Measurements from ENCODE around the genes DCAF15 and CCDC105.

GRCh38 chr19:13863990-13864426, 12.9 kb upstream of the NANOS3 start:
- PRO-cap, result no peak

DNA sequence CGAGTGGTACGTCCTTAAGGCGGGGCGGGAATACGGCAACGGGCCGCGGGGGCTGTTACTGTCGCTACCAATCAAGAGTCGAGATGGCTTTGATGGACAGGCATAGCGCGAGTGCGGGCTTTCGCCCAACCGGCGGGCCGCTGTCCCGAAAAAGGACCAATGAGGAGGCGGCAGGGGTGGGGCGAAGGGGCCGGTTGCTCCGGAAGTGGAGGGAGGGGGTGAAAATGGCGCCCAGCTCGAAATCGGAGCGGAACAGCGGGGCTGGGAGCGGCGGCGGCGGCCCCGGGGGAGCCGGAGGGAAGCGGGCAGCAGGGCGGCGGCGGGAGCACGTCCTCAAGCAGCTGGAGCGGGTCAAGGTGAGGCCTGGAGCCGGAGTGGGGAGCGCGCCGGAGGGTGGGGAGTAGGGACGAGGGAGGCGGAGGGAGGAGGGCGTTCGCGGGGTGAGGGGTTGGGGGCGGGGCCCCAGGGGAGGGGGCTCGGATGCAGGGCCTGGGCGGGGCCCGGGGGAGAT, at the start of gene DCAF15:
DCAF15 (plus strand) TSS at position 221 of the 511 bp plus-strand sequence.
- PRO-cap, result unidirectional peak, plus-strand start at position 221 of the sequence

DNA sequence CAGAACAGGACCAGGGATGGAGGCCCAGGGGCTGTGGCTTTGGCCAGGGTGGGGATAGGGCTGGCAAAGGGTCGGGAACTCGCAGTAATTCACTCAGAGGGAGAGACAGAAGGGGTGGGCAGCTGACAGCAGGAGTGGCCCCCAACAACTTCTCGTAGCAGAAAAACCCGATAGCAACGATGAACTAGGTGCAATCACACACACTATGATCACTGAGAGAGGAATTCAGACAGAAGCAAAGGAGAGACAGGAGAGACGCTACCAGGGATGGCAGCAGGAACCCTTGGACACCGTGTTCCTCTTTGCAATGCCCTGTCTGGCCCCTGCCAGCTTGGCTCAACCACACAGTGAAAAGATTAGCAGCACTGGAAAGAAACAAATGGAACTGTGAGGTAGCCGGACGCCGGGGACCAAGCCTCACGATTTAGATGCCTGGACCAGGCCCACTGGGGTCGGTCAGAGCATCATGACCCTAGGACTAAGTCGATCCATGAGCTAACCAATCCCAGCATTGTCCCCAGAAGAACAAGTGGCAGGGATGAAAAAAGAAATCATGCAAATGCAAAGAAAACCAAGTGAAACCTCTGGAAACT, 23.6 kb downstream of the DCAF15 start:
- PRO-cap, result no peak

- PRO-cap, result no peak
Observed at GRCh38 chr19:14088938-14089725, 3.5 kb upstream of the C19orf67 start.

DNA sequence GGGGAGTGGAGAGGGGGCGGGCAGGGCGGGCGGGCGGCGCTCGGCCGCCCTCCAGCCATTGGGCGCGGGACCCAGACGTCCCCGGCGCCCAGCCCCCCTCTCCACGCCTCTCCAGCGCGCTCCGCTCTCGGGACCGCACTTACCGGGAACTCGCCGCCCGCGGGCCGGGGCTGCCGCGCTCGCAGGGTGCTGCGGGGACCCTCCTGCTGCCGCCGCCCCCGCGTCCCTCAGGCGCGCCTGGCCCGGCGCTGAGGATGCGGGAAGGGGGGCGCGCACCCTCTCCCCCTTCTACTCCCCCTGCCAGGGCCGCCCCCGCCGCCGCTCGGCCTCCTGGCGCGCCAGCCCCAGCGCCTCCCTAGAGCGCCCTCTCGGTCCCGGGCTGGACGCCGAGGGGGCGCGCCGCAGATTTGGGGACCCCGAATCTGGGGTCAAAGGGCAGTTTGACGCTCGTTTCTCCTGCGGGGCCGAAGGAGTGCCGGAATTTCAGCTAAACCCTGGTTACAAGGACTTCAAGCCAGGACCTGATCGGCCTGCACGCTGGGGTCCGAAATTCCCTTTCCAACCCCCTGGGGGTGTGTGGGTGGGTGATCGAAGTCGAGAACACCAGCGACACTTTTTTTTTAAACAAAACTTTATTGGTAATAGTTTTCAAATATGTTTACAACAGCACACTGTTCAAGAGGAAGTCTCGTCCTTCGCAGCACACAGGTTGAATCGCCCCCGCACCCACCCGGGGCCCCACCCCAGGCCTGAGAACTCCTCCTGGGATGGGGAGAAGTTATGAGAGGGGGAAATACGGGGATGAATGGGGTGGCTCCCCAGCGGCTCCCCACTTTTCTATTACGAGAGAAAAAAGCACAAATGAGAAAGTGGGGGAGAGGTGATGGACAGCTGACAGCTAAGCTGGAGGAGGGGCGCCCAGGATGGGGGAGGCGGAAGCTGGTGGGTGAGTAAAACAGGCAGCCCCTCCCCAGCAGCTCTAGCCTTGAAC, 5.8 kb upstream of the C19orf67 start:
- PRO-cap, result bidirectional peak, plus-strand start at position 138 of the sequence, minus-strand start outside the sequence

GRCh38 chr19:14113775-14114719, 3.5 kb downstream of the PRKACA start:
- PRO-cap, result no peak

DNA sequence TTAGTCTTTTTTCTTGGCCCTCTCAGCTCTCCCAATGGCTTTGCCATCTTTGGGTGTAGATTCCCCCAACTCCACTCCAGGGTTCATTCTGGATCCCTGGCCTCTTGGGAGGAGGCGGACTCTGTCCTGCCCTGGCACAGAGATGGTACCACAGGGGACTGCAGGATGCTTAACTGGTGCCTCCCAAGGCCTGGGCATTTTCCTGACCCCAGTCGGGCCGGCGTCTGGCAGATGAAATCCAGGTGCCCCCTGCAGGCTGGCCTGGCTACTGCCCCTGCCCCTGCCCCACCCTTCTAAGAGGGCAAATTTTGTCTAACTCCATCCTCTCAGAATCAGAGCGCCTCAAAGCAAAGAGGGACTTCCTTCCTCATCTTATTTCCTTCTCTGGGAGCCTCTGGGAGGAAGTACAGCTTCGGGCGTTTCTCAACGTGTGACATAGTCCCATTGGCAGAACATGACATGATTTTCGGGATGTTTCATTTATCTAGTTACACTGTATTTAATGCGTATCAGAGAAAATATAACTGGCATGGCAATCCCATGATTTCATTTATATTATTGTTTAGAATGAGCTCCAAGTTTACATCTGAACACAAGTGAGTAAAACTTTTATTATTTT, 2.7 kb downstream of the PRKACA start:
- PRO-cap, result no peak

- PRO-cap, result no peak
Observed at GRCh38 chr19:14125243-14125834, 7.8 kb upstream of the PRKACA start.

DNA sequence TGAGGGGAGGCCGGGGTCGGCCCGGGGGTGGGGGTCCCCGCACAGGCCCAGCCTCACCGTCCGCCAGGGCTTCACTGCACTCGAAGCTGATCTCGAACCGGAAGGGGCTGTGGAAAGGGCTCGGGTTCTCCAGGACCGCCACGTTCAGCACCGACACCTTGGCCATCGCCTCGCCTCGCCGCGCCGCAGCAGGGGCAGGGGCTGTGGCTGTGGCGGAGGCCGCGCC, 185 bp downstream of the ASF1B start:
- PRO-cap, result no peak

DNA sequence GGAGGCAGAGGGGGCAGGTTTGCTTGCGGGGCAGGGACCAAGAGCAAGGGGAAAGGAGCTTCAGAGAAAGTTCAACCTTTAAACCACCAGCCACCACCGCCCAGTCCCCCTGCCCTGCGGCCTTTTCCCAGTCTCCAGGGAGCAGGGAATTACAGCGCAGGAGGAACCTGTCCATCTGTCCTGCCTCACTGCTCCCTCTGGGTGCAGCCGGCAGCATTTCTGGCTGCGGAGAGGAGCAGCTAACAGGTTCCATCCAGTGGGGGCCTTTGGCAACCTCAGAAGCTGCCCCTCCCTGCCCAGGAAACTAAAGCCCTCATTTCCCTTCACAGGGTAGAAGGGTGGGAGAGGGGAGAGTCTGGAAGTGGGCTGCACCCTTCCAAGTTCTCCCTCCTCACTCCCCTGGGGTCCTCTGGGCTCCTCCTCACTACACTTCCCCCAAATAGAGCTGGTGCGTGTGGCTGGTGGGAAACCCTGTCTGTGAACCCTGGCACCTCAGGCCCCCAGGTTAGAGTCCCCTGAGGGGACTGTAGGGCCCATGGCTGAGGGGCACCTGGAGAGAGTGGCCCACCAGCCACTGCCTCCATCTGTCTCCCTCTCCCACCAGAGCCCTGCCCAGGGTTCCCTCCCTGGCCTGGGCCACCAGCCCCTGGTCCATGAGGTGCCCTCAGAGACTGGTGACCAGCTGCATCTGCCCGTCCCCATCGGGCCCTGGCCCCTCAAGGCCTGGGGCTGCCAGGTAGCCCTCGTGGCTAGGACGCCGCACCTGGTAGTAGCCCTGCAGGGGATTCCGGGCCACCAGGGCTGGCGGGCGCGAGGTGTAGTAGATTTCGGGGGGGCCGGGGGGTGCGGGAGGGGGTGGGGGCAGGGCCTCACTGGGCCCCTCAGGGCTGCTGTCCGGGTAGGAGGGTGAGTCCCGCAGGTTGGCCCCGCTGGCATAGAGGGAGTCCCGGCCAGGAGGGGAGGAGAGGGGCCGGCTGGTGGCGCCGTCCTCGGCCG, 14.1 kb upstream of the ASF1B start:
- PRO-cap, result no peak

DNA sequence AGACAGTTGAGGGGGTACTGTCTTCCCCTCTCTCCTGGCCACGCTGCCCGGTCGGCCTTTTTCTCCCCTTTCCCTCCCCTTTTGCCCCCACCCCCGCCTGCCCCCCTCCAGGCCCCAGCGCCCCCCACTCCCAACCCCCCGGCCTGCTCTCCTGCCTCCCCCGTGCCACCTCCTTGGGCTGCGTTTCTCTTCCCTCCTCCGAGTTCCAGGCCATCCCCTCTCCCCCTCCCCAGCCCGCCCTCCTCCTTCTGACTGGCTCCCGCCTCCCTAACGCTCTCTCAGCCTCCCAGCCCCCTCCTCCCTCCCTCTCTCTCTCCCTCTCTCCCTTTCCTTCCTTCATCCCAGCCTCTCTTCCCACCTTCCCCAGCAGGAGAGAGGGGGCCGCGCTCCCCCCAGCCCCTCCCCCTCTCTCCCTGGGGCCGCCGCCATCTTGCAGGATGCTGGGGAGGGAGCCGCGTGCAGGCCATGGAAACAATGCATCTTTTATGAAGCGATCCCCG, 42.5 kb upstream of the ADGRL1 start:
- PRO-cap, result bidirectional peak, plus-strand start at position 433 of the sequence, minus-strand start at position 192 of the sequence

DNA sequence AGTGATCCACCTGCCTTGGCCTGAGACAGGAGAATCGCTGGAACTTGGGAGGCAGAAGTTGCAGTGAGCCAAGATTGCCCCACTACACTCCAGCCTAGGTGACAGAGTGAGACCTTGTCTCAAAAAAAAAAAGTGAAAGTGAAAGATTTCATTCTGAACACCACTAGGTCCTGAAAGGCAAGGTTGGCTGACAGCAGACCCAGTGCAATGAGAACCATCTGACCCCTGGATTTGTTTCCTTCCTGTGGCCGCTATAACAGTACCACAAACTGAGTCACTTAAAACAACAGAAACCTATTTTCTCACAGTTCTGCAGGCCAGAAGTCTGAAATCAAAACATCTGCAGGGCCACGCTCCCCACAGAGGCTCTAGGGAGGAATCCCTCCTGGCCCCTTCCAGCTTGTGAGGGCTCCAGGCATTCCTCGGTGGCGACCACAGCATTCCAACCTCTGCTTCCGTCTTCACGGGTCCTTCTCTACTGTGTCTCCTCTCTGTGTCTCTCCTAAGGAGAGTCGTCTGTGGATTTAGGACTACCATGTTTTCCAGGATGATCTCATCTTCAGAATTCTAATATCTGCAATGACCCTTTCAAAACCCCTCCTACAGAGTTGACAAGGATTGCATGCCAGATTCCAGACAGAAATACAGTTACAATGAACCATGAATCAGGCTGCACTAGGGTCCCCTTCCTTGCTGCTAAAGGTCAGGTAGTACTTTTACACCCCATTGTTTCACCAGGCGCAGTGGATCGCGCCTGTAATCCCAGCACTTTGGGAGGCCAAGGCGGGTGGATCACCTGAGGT, 78.0 kb upstream of the ADGRL1 start:
- PRO-cap, result no peak

DNA sequence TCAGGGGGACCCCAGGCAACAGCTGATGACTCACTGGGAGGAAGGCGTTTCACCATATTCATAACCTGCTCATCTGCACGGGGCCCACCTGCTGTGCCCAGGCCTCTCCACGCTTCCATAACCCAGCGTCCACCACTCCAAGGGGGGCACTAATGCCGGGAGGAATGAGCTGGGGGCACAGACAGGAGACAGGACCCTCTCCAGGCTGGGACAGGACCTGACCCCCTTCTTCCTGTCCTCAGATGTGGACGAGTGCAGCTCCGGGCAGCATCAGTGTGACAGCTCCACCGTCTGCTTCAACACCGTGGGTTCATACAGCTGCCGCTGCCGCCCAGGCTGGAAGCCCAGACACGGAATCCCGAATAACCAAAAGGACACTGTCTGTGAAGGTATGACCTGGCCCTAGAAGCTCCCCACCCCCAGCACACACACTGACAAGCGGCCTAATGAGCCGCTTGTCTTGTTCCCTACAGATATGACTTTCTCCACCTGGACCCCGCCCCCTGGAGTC, 16.2 kb downstream of the ADGRE5 start:
- PRO-cap, result no peak

DNA sequence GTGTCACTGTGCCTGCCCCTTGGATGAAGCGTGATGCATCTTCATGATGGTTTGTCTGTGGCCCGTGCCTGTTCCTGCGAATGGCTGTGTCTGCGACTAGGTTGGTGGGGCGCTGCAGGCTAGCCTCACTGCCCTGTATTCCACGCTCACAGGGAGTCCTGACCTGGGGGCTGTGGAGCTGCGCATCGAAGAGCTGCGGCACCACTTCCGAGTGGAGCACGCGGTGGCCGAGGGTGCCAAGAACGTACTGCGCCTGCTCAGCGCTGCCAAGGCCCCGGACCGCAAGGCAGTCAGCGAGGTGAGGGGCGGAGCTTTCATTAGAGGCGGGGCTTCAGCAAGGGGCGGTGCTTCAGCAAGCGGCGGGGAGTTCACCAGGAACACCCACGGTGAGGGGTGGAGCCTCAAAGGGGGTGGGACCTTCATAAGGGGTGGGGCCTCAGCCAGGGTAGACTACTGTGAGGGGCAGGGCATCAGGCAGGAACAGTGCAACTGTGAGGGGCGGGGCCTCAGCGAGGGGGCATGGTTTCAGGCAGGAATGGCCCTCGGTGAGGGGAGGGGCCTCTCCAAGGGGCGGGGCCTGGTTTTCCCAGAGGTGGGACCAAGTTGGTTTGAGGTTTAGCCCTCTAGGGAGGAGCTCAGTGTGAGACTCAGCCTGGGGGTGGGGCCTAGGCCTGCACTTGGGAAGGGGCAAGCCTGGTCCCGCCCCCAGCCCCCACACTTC, 17.2 kb downstream of the PKN1 start:
- PRO-cap, result no peak

GRCh38 chr19:14497053-14497995, 1.4 kb upstream of the GIPC1 start:
- PRO-cap, result no peak

GRCh38 chr19:14525584-14526379, 3.6 kb upstream of the TECR start:
- PRO-cap, result no peak

DNA sequence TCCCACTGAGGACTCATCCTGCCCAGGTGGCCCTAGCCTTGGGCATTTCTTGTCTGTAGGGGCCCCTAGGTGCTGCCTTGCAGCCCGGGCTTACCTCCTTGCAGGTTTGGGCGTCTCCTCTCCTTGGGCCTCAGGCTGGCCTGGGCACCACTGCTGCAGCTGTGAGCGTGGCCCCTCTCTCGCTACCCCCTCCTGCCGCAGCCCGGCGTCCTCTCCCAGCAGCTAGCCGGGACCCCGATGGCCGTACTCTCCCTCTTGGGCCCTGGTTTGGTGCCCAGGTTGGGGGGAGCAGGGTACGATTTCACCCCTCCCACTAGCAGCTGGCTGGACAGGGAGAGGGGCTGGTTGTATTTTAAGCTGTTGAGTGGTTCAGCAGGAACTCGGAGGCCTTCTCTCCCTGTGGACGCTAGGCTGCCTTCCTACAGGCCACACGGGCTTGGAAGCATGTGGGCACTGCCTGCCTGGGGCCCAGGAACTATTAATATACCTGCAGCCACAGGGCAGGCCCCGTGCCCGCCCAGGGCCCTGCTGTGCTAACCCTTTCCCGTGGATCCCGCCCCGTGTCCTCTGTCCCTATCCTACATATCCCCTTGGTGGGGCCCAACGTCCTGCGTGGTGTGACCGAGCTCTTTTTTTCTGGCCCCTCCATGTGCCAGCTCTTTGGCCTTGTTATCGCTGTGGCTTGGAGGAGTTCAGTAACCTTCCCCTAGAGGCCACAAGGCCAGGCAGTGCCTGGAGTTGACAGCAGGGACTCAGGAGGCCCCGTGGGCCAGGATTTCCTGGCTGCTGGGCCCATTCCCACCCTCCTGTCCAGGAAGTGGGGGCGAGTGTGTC, 11.7 kb downstream of the NDUFB7 start:
- PRO-cap, result no peak

DNA sequence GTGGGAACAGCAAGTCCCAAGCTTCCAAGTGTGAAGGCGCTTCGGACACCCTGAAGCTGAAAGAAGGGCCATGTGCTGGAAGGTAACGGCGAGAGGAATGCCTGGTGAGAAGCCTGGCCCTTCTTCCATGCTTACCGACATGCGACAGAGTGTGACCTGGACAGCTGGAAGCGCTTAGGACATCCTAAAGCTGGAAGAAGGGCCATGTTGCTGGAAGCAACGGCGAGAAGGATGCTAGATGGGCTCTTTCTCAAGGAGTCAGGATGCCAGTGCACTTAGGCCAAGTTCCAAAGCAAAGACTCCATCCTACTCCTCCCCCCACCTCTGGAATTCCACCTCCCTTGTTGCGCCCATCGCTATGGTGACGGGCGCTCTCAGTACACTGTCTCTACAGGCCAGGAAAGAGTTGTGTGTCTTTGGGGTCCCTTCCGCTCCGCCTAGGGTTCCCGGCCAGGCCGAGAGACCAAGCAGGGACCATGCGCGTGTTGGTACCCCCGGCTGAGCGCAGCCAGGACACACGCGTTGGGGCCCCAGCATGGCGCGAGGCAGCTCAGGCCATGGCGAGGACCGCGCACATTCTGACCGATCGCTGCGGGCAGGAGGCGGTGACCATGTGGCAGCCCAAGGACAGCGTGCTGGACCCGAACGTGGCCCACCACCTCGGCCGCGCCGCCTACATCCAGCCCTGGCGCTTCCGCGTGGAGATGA, at the start of gene CCDC105:
CCDC105 (plus strand) TSS at position 377 of the 708 bp plus-strand sequence.
- PRO-cap, result no peak

GRCh38 chr19:15165189-15165573, 35.6 kb downstream of the NOTCH3 start:
- PRO-cap, result no peak

- PRO-cap, result no peak
Observed at GRCh38 chr19:15165574-15166314, 35.1 kb downstream of the NOTCH3 start.